ENCODE data around the genes FEZF2 and C3orf49.

- RRBS = no CpG with 5 or more reads among the region's 6 CpGs
Measured at GRCh38 chr3:61767209-61768217, 206.1 kb downstream of the PTPRG start.

- RRBS = no CpG with 5 or more reads among the region's 4 CpGs
Measured at GRCh38 chr3:61783467-61784141, 222.2 kb downstream of the PTPRG start.

GRCh38 chr3:61876859-61877985 lies 315.9 kb downstream of the PTPRG start:
- RRBS = no CpG with 5 or more reads among the region's 9 CpGs

- RRBS = no CpG with 5 or more reads among the region's 4 CpGs
Measured at GRCh38 chr3:61885665-61886063, 324.3 kb downstream of the PTPRG start.

DNA sequence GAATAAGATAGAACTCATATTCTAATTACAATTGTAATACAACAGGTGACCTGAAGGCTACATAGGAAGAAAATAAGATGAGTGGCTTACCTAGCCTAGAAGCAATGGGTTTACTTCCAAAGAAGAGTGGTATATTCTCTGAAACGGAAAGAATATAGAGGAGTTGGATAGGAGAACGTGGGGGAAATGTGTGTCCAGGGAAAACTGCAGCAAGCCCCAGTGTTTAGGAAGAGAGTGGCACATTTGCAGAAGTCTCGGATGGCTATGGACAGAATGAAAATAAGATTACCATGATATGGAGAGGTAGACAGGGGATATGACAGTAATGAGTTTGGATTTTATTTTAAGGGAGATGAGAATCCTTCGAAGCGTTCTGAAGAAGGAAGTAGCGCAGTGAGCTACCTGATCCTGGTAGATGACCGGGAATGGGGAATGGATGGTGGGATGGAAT lies 287.6 kb upstream of the C3orf14 start:
- RRBS = no CpG with 5 or more reads among the region's 7 CpGs

DNA sequence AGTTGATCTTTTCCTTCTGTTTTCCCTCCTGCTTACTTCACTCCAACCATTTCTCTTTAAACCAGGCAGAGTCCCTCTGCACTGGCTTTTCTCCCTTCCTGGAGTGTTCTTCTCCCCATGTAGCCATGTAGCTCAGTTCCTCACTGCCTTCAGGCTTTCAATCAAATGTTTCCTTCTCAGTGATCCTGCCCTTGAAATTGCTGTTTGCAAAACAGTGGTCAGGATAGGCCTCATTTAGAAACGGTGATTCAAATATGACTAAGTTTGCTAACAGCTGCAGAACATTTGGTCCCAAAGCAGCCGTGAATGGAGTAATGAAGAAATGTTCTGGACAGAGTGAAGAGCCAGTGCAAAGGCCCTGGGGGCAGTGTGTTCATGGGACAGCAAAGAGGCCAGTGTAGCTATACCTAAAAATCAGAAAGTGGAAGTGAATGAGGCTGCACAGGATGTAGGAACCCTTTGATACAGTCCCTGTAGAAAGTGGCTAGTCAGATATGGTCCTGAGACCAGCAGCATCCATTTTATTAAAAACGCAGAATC lies 168.9 kb upstream of the C3orf14 start:
- RRBS = no CpG with 5 or more reads among the region's 3 CpGs

GRCh38 chr3:62325991-62326441 lies 7.2 kb downstream of the C3orf14 start:
- RRBS = no CpG with 5 or more reads among the region's 5 CpGs

DNA sequence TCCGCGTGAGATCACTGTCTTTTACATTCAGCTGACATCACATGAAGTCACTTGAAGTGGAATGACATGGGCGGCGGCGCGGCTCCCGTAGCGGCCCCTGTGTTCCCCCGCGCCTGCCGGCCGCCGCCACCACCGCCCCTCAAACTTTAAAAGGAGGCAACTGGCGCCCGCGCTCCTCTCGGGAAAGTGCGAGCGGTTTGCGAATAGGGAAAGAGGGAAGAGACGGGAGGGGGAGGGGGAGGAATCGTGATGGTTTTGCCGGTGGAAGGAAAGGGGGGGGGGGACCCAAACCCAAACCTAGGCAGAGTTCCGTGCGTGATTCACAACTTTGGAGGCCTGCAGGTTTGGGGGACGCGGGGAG lies at the start of gene FEZF2:
TSS of gene FEZF2 (minus strand) at position 188 of the 361 bp plus-strand sequence.
- RRBS = 0% methylated on average over 4 of the region's 28 CpGs

DNA sequence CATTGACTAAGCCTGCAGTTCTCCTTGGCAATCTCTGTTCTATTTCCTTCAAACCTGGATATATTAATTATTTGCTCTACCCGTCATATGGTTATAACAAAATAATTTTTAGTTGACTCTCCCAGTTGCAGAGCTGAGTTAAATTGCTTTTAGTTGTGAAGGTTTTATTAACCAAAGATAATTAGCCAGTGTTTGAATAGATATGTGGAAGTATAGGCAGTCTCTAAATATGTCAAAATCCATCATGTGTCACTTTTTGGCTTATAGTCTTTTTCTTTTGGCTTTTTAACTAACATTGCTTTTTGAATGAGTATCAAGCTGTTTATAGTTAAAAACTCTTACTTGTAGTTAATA lies 118.6 kb upstream of the SYNPR start:
- RRBS = no CpG with 5 or more reads among the region's 1 CpG

DNA sequence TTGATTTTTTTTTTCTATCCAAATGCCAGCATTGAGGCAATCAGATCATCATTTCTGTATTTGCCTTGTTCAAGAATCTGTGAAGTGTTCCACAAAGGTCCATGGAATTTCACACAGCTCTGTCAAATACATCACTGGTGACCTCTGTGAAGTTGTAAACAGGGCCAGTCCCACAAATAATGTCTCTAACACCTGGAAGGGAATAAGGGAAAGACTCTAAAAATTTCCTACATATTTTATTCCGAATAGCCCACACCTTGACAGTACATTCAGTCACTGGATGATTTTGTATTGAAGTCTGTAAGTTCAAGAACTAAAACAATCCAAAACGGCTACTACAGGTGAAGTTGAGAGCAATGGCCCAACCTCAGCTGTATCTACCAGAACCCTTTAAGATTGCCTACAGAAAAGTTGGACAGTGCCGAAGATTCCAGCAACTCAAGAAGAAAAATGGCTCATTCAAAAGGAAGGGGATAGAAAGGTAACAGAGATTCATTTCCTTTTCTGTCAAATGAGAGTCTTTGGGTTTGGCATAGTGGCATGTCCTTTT lies at the start of gene C3orf49:
TSS of gene C3orf49 (plus strand) at position 184 of the 550 bp plus-strand sequence.
- RRBS = no CpG with 5 or more reads among the region's 3 CpGs

- RRBS = no CpG with 5 or more reads among the region's 7 CpGs
Measured at GRCh38 chr3:63924110-63924991, 60.7 kb downstream of the ATXN7 start.

DNA sequence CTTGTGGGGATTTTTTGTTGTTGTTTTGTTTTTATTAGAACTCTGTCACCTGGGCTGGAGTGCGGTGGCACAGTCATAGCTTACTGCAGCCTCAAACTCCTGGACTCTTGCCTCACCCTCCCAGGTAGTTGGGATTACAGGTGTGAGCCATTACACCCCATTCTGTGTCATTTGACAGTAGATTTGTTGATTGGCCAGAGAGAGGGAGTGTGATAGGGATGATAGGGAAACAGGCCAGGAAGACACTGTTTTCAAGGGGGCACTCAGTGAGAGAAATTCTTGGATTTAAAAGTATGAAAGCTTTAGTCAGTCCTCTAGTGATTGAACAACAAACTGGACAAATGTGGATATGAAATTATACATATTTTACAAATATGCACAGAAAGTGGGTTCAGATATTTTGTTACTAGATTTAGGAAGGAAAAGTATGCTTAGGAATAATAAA lies 56.3 kb downstream of the PSMD6 start:
- RRBS = no CpG with 5 or more reads among the region's 1 CpG

DNA sequence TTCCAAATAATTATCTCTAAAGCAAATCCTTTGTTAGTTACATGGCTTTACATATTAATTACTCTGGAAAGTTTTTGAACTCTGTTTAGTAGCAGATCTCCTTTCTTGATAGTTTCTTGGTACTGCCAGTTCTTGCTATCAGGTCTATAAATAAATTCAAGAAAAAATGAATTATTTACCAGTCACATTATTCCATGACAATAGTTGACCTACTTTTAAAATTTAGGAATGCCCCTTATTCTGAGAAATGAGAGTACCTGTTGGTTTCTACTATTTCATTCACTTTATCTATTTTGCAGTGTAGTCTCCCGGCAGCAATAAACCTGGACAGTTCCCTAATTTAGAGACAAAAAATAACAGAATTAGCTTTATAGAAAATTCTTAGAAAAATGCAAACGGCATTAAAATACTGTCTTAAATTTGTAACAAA lies 12.7 kb downstream of the PSMD6 start:
- RRBS = no CpG with 5 or more reads among the region's 2 CpGs

DNA sequence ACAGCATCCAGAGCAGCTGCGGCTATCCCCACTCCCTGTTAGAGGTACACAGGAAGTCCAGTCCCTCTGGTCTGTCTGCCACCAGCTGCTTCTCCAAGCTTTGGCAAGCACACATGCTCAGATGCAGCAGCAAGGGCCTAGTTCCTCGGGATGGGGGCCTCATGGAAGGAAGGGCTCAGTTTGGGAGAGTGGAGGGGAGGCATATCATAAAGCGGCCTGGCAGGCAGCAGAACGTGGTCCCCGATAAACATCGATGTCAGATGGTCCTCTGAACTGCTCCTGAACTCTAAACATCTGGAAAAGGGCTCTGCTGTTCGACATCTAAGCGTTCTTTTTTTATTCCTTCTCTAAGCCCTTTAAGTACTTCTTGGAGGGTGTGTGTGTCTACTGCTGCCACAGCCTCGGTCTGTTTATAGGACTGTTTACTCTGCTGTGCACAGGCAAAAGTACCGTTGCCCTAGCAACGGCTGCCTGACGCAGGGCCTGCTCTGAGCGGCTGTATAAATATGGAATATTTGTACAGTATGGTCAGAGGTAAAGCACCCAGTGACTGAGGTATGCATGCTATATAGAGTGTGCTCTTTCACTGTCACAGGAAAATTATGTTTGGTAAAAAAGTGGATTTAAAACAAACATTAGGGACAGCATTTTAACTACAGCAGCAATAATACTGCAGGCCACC lies 74.5 kb downstream of the PRICKLE2 start:
- RRBS = no CpG with 5 or more reads among the region's 13 CpGs

GRCh38 chr3:64213902-64215133 lies 10.9 kb downstream of the PRICKLE2 start:
- RRBS = no CpG with 5 or more reads among the region's 20 CpGs

DNA sequence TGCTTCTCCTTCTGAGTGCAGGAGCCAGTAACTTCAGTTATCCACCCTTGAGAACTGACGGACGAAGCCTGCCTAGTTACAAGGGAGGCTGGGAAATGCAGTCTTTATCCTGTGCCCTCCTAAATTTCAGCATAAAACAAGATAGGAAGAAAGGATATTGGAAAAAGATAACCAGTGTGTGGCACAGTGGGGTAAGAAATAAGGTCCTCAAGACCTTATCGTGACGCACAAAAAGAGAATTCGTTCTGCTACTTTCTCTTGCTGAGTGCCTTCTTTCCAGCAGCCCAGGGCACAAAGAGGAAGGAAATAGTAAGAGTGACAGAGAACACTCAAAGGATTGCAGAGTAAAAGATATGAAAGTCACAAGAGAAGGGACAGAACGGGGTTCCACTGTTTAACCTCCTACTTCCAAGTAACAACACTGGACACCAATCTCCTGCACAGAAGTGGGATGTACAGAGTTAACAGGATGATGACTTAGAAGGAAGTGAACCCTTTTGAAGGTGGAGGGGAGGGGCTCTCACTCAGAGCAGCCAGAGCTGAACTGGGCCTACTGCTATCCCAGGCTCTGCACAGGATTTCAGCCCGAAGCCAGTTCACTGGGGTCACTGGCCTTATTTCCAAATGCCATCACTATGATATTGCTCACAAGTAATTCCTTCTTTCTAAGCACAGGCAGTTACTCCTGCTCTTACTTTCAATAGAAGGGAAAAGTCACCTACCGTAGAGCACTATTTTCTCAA lies 130.1 kb upstream of the PRICKLE2 start:
- RRBS = no CpG with 5 or more reads among the region's 8 CpGs

DNA sequence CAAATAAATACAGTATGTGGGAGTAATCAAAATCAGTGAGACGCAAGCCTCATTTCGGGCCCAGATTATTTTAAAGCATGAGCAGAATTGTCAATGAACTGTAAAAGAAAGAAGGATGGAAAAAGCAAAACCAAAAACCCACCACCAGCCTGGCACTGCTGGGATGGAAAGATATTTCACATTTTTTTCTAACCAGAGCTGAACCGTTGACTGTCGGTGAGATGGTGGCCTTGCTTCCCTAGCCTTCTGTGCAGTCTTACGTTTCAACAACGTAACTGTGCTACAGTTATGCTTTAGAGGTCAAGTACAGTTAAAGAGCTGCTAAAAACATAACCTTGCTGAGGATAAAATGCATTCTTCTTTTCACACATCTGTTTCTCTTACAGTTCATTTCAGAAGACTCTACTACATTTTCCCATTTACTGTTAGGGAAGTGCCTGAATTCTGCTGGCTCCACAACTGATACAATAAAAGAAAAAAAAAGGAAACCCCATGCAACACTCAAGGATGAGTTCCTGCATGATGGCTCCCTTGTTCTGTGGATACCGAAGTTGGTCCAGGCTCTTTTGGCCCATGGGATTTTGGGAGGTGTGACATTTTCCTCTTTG lies 160.6 kb upstream of the PRICKLE2 start:
- RRBS = no CpG with 5 or more reads among the region's 7 CpGs

- RRBS = no CpG with 5 or more reads among the region's 3 CpGs
Measured at GRCh38 chr3:64413661-64414074, 188.4 kb upstream of the PRICKLE2 start.

- RRBS = no CpG with 5 or more reads among the region's 6 CpGs
Measured at GRCh38 chr3:64462135-64462486, 225.7 kb downstream of the ADAMTS9 start.

DNA sequence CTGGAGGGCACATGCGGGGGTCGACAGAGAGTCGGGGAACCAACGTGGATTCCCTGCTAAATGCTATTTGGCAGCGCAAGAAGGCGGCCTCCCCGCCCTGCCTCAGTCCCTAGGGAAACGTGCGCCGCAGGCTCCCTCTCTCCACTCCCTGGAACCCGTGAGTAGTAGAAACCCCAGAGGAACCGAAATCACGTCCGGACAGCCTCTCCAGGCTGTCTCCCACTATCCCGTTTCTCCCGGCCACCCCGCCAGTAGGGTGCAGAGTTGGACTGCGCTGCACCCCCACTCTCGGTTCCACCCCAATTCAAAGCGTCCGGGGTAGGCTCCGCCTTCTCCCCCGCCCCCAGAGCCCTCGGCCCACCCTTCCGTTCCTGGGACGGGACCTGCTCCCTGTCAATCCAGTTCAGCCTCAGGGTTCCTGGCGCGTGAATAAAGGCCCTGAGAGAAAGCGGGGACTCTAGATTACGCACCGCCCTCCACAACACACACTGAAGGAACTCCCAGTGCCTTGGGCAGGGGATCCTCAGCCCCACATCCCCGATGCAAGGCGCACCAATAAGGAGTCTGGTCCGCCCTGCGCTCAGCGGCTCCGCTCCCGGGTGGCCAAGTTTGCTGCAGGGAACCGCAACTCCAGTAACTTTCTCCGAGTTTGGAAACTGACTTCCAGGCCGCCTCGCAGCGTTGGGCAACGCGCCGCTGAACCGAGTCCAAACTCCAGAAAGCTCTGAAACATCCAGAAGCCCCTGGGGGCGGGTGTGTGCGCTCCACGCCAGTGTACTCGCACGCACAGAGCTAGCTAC lies 2.0 kb downstream of the ADAMTS9 start:
- RRBS = 8% methylated on average over 6 of the region's 52 CpGs